Bronchial lymph node (tissue), 1 donor: ENCODE data around the gene CARD6.

DNA sequence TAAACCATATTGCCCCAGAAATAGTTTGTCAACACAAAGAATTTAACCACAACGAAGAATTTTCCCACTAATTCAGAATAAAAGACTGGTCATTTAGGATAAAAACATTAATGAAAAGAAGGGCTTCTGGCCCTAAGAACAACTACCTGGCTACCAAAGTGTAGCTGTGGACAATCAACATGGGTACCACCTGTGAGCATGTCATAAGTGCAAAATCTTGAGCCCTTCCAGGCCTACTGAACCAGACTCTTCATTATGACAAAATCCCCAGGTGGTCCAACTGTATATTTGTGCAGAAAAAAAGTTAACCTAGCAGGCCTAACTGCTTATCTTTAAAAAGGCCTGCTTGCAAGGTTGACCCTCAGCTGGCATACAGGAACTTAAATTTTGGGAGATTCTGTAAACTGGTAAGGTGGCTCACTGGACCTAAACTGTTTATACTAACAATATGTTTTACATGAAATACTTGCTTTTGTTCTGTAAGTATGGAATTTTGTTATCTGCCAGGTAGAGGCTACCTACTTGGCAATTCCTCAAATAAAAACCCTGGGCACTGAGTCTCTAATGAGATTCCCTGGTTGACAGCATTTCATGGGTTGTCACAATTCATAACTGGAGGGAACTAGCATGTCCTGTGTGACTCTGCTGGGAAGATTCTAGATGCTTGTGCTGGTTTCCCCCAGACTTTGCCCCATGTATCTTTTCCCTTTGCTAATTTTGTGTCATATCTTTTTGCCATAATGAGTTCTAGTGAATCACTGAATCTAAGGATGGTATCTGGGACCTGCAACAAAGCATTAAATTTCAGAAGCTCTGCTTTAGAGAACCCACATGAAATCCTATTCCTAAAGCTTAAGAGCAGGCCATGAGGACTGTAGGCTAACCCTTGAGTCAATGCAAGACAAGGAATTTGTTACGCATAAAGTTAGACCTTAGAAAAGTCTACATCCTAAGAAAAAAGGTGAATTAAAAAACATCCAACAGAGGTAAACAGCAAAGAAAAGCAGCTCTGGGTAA is 25.9 kb downstream of the RICTOR start:
- PRO-cap: no peak

- PRO-cap: bidirectional peak, plus-strand start at chr5:39215476, minus-strand start at chr5:39215422; bidirectional peak, plus-strand start at chr5:39215519, minus-strand start at chr5:39215528
These were observed 4.1 kb downstream of the FYB1 start for GRCh38 chr5:39215153-39215761.

DNA sequence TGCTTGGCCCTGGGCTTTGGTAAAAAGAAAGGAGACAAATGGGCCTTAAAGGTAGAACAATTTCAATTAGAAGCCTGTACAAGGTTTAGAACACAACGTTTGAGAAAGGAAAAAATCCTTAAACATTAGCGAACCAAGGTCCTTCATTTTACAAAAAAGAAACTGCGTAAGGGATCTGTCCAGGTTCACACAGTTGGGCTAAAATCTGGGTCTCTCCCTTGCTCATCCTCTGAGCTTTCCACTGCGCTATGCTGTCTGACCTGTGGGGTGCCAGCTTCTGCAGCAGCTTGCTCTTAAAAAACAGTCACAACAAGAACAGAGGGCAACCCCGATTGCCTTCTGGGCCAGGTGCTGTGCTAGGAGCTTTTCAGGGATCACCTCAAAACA is 2.2 kb downstream of the FYB1 start:
- PRO-cap: bidirectional peak, plus-strand start at position 303 of the sequence, minus-strand start at position 250 of the sequence

DNA sequence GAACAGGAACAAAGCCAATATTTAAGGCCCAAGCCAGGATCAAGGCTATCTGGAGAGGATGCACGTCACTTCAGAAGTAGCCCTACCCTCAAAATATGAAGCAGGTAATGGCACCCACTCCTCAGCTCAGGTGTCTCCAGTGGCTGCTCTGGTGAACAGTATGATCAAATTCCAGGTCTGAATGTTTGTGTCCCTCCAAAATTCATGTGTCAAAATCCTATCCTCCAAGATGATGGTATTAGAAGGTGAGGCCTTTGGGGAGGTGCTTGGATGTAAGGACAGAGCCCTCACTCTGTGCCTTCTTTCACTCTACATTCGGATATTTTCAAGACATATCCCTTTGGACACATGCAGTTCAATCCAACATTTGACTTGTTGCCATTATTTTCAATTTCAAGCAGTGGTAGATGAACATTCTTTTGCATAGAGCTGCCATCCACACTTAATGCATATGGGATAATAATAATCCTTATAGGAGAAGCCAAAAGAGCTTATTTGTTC is 44.5 kb upstream of the FYB1 start:
- PRO-cap: no peak

DNA sequence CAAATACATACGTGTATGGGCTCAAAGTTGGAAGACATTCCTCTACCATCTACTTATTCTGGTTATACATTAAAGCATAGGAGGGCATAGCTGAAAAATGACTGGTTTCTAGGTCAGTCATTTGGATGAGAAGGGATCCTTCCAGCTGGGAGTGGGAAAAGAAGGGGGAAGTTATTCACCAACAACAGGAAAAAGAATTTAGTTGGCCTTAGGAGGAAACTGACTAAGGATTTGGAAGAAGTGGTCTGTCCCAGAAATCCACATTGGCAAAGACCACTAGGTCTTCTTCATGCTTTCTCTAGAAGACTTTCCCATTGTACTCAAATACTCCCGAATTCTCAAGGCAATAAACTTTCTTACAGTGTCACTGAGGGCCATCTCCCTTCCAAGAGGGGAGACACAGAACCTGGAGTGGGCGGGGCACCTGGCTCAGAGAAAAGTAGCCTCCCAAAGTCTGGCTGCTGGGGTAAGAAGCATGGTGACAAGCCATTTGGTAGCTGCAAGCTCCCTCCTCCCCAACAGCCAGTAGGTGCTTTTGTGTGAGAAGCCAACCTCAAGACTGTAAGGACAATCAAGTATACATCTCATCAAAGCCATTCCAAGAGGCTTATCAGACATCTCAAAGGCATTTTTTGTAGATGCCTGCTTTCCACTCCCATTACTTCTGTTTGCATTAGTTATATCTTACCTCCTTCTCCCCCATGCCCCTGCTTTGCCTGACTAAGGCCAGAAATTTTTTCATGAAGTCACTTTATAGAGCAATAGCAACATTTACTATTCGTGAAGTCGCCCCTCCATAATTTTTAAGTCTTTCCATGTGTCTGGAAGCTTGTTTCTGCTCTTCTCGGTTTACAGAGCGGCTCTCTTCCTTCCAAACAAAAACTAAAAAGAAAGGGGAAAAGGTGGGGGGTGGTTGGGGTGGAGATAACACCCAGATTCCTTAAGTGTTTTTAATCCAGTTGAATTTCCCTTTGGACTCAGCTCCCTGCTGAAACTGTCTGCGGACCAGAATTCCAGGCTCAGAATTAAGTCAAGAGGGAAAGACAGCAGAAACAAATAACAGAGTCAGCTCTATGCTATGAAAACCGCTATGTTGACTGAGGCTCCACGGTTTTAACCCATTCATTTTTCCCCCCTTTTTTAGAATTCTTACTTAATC is 1.4 kb downstream of the DAB2 start:
- PRO-cap: unidirectional peak, plus-strand start at position 201 of the sequence; unidirectional peak, plus-strand start at position 253 of the sequence; bidirectional peak, plus-strand start at position 469 of the sequence, minus-strand start at position 438 of the sequence; bidirectional peak, plus-strand start at position 1,022 of the sequence, minus-strand start at position 884 of the sequence

GRCh38 chr5:39526572-39527253 is 101.9 kb upstream of the DAB2 start:
- PRO-cap: bidirectional peak, plus-strand start at chr5:39527134, minus-strand start at chr5:39526910

GRCh38 chr5:40202890-40203411 is 476.8 kb upstream of the PTGER4 start:
- PRO-cap: bidirectional peak, plus-strand start at chr5:40203262, minus-strand start at chr5:40203000

DNA sequence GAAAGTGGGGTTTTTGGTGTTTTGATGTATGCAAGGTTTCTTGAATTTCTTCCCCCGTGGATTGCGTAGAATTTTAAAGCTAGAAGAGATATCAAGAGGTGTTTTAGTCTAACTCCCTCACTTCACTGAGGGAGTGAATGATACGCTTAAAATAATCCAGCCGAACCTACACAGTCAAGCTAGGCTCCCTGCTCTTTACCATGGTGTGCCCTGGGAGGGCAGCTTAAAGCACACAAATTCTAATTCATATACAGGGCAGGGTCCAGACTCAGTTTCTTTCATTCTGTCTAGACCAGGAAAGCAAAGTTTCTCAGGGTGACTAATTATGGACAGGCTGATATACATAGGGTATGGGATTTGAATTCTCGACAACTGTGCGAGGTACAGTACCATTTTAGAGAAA is 2.6 kb downstream of the PTGER4 start:
- PRO-cap: no peak

DNA sequence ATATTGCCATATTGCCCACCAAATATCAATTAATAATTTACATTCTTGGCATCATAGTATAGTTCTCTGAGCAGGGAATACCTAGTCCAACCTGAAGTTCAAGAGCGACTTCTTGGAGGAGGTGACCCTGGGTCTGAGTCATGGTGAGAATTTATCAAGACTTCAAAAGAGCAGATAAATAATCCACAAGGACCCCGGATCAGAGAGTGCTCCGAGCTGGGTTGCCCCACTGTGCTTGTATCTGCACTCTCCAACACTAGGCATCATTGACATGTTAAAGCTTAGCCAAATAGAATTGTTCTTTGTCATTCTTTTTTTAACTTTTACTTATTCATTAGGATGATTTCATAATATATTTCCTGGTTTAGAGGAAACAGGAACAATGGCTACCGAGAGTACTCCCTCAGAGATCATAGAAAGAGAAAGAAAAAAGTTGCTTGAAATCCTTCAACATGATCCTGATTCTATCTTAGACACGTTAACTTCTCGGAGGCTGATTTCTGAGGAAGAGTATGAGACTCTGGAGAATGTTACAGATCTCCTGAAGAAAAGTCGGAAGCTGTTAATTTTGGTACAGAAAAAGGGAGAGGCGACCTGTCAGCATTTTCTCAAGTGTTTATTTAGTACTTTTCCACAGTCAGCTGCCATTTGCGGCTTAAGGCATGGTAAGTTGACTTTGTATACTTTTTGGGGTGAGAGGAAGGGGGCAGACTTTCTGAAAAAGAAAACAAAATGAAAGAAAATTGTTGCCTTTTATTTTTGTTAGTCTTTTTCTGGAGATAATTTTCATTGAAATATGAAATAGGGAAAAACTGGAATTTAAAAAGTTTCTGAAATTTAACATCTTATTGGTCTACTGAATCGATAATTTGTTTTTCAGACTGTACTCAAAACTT is at the start of gene CARD6:
Gene CARD6 (plus strand): TSS at position 367 of the 896 bp plus-strand sequence.
- PRO-cap: unidirectional peak, plus-strand start at position 362 of the sequence; bidirectional peak, plus-strand start at position 683 of the sequence, minus-strand start at position 610 of the sequence

DNA sequence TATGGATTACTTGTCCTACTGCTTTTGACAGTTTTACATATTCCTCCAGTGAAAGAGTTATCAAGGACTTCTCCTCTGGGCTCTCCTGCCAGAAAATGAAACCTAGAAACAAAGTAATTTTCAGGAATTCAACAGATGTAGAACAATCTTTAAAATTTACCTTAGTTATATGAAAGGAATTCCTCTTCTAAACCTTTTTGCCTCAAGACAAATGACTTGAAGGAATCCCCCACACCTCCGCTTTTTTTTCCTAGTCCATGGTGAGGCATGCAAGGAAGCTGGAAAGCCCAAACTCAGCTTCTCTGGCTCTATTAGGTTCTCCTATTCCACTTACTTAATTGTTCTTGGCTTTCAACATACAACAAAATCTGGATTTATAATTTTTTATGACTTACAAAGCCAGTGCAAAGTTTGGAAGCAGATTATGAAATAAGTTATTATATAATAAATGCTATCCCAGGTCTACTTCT is 27.2 kb downstream of the C6 start:
- PRO-cap: no peak

- PRO-cap: no peak
These were observed 121.4 kb upstream of the C6 start for GRCh38 chr5:41334736-41335085.

DNA sequence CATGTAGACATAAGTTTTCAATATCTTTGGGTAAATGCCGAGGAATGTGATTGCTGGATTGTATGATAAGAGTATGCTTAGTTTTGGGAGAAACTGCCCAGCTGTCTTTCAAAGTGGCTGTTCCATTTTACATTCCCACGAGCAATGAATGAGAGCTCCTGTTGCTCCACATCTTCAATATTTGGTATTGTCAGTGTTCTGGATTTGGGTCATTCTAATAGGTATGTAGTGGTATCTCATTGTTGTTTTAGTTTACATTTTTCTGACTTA is 84.5 kb downstream of the PLCXD3 start:
- PRO-cap: no peak

DNA sequence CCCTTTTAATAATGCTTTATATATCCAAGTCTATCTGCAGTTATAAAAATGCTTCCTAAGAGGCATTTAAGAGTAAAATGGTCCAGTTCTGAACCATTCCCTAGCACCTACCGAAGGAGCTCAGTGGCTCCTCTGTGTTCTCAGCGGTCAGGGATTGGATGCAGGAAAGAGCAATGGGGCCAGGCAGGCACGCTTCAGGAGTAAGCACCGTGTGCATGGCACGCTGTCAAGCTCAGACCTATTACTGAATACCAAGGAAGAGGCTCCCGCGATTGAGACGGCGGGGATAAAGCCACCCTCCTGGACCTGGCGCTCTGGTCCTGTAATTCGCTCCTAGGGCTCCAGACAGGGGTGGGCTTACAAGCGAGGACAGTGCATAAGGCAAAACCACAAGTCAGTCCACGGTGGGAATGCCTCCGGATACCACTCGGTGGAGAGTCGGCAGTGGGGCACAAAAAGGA is 1.1 kb downstream of the OXCT1 start:
- PRO-cap: unidirectional peak, plus-strand start at position 275 of the sequence

GRCh38 chr5:42551785-42552361 is 128.6 kb downstream of the GHR start:
- PRO-cap: unidirectional peak, minus-strand start at chr5:42552205

GRCh38 chr5:42554908-42555401 is 131.7 kb downstream of the GHR start:
- PRO-cap: no peak

DNA sequence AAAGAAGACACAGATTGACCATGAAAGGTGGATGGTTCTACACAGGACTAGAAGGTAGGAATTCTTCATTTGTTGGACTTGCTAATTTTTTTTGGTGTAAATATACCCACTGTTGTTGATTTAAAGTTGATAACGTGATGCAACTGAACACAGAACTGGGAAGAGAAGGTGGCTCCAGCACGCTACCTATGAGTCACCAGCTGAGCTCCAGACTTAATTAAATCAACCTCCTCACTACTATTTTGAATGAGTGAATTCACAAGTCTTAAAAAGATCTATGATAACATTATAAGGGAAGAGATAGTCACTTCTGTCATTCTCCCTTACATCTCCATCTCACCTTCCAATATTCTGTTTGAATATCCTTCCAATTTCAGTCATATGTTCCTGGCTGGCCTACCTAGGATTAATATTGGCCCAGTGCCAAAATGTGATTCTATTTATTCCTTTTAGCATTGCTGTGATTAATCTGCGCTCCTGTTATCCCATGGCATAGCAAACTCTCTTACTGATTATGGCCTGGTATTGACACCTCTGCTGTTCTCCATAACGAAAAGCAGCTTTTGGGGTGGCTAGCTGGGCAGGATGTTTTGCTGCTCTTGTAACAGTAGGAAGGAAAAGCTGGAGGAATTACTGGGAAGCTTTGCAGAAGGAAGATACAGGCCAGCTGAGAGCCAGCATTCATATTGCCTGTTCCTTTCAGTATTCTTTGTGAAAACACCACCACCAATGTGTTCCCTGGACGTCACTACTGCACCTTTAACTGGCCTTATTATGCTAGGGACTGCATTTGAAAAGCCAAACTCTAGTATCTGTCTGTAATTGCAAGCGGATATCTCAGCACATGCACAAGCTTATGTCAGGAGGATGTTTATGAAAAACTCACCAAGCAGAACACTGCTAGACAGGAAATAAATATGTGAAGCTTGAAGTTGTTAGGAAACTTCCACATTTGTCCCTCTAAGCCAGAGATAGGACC is 135.7 kb upstream of the CCDC152 start:
- PRO-cap: no peak

DNA sequence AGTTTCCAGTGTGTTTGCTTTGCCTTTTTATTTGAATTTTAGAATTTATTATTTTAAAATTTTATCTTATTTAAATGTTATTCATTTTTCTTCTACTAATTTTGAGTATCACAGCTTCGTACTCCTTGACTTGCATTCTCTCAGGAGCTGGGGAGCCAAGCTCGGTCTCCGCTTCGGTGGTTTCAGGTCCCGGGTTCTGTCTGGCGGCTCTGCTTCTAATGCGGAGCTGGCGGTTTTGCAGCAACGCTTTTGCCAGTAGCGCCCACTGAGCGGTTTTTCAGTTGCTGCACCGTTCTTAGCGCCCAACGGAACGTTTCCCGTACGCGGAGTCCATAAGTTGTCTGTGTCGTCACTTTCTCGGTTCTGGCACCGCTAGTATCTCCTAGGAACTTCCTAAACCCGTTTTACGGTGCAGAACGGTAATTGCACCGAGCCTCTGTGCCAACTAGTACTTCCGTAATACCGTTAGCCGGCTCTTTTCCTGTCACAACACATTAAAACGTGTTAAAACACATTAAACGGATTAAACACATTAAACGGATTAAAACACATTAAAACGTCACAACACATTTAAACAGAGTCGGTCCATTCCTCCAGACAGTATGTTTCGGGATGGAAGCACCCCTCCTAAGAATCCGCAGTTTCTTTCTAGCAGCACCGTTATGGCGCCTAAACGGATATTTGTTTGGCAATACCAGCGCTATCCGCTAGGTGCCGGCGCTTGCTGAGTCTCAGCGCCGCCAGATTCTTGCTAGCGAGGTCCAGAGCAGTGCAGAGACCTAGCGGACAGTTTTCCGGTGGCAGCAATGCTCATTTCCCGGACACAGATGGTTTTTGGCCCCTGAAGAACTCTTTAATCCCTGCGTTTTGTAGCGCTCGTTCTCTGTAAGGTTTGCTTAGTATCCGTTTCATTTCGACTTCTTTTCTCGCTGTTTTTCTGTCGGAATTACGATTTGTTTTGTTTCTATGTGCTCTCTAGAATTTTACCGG is 45.5 kb downstream of the ANXA2R start:
- PRO-cap: unidirectional peak, minus-strand start at position 267 of the sequence; bidirectional peak, plus-strand start at position 754 of the sequence, minus-strand start at position 637 of the sequence

GRCh38 chr5:43193362-43194158 is 1.5 kb downstream of the NIM1K start:
- PRO-cap: no peak

DNA sequence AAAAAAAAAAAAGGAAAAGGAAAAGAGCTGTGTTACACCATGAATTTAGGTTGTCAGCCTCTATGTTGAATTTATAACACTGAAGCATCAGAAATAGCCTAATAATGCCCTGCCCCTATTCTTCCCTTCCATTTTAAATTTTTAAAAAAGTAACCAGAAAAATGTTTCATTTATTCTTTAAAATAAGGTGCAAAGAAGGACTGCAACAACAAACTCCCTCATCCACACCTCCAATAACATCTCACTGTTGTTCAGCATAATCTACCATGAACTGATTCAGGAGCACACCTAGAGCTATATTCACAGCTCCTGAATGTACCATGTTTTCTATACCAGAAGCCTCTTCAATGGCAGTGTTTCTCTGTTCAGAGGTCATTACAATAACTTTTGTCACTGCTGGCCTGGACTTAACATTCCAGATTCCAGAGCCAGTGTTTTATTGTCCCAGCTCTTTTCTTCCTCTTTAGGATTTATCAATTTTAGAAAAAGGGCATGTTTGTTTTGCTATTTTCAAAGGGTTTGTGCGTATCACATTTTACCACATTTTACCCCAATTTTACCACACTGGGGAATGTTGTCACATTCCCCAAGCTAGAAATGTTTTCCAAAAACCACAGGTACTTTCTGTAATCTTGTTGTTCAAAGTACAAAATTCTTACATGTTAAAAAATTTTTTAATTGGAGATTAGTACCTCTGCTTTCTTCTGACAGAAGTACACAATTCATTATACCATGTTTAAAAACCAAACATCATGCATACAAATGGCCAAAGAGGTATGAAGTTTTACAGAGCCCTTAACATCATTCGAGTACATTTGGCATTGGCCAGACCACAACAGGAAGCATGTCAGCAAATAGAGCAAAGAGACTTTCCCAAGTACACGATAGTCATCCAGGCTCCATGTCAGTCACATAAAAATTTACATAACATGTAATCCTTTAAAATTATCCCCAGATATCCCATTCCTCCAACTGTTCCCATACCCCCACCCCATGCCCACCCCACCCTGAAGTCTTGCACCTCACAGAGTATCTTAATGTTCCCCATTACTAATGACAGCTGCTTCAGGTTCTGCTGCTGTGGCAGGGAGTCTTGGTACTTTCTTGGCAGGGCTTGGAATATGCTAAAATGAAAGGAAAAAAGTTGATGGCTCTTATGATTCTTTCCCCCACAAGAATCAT is 22.7 kb downstream of the HMGCS1 start:
- PRO-cap: no peak

GRCh38 chr5:43396544-43397648 is 15.3 kb downstream of the CCL28 start:
- PRO-cap: bidirectional peak, plus-strand start at chr5:43396900, minus-strand start at chr5:43396868; bidirectional peak, plus-strand start at chr5:43397124, minus-strand start at chr5:43397106